Panc1 (cell line): ENCODE data around the genes FIBIN, MPPED2 and CCDC73.

GRCh38 chr11:26993922-26994473 lies at the start of gene FIBIN:
Gene FIBIN, plus strand, starts transcription at chr11:26994112.
- RRBS, 2 experiments: 14 to 21% methylated on average over 3 of the region's 23 CpGs

DNA sequence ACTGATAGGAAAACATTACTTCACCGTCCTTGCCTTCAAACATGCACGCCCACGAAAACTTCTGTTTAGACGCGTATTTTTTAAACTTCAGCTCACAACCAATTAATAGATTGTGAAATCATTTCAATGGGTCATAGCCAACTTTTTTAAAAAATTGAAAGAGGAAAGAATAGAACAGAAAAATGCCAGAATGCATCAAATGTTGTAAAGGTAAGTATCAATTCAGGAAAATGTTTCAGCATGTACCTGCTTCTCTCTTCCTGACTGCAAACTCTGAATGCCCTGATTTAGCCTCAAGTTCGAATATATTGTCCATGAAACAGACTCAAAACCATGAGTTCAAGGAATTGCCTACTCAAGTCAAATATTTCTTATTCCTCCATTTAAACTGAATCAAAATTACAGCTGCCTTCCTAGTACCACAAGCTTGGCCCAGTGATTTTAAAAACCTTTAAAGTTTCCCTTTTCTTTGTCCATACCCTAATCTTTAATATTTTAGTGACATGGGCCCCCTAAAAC lies 50.2 kb downstream of the LGR4 start:
- RRBS, 2 experiments: no CpG with 5 or more reads among the region's 6 CpGs

DNA sequence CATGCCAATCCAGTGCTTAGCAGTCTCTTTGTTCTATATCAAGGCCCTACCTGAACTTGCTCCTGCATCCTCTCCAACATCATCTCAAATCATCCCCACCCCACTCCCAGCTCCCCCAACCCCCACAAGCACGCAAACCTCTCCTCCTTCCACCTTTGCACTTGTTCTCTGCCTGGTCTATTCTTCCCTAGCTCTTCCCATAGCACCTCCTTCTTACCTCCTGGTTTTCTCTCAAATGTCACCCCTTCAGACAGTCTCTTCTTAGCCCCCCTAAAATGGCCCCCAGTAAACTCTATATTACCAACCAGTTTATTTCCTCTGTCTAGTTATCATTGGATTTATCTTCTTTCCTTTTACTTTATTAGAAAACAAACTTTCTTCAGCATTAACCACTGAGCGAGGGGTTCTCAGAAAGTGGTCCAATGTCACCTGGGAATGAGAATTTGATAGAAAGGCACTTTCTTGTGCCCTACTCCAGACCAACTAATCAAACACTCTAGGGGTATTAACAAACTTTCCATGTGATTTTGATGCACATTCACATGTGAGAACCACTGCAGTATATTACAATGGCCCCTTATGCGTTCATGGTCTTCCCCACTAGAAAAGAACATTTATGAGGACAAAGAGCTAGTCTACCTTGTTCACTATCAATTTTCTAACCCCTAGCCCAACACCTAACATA lies 41.7 kb downstream of the LGR4 start:
- RRBS, 2 experiments: no CpG with 5 or more reads among the region's 3 CpGs

DNA sequence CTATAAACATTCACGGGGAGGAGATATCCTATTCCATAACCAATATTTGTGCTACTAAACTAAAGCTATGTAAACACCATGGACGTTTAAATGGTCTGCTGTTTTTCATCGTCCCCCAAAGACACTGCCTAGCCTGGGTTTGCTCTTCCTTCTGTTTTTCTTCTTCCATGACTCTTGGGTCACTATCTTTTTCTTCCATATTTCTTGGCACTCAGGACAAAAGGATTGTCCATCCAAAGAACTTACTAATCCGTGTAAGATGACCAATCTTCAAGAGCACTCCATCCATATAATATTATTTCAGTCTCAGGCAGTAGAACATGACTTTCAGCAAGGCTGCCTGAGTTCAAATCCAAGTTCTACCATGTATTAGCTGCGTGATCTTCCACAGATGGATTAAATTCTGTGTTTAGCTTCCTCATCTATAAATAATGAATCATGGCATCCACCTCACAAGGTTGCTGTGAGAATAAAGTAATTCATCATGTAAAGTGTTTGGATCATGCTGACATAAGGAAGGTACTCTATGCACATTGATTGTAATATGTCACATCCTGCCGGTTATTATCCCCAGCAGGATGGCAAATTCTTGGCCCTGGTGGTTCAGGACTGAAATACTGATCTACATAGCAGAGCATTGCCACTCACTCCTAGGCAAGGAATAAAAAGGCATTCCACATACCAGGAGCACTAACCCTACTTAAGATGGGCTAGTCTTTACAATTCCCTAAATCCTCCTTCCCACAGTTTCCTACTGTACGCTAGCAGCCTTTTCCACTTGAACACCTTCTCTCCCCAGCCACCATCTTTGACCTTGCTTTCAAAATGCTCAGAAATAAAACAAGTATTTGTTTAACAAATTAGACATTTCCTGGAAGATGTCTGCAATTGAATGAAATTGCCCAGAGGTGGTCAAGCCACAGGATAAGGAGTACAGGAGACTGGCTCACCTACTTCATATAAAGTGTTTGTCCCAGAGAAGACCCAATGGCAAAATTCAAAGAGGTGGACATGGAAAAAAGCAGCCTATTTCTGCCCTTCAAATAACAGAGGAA lies 40.8 kb downstream of the LGR4 start:
- RRBS, 2 experiments: no CpG with 5 or more reads among the region's 7 CpGs

DNA sequence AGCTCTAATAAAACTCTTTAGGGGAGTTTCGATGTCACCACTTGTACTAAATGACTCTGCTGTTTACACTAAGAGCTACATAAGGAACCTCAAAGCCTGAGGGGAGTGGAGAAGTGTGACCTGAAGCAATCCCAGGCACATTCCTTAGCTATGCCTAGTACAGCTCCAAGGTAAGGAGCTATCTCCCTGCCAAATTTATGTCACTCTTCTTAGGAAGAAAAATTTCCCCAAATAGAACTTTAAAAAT lies 8.2 kb downstream of the LGR4 start:
- RRBS, 2 experiments: no CpG with 5 or more reads among the region's 1 CpG

DNA sequence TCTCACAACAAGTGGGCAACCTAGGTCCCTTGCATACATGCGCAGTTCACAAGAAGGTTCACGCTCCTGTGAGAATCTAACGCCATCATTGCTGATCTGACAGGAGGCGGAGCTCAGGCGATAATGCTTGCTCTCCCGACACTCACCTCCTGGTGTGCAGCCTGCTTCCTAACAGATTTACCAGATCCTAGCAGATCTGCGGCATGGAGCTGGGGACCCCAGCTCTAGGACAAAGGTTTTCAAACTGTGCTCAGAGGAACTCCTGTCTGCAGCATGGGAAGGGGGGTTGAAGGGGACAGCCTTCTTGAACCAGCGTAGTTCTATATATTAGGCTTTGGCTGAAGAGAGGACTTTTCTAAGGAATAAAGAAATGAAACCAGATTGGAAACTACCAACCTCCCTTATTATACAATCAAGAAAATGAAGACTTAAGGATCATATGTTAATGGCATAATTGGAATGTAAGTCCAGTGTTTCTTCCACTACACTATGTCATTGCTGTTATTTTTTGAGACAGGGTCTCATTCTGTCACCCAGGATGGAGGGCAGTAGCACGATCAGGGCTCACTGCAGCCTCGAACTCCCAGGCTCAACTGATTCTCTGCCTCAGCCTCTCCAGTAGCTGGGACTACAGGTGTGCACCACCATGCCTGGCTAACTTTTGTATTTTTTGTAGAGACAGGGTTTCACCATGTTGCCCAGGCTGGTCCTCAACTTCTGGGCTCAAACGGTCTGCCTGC lies 17.0 kb downstream of the LIN7C start:
- RRBS, 2 experiments: no CpG with 5 or more reads among the region's 11 CpGs

GRCh38 chr11:27514438-27514942 lies 7.9 kb upstream of the LIN7C start:
- RRBS, 2 experiments: no CpG with 5 or more reads among the region's 5 CpGs

DNA sequence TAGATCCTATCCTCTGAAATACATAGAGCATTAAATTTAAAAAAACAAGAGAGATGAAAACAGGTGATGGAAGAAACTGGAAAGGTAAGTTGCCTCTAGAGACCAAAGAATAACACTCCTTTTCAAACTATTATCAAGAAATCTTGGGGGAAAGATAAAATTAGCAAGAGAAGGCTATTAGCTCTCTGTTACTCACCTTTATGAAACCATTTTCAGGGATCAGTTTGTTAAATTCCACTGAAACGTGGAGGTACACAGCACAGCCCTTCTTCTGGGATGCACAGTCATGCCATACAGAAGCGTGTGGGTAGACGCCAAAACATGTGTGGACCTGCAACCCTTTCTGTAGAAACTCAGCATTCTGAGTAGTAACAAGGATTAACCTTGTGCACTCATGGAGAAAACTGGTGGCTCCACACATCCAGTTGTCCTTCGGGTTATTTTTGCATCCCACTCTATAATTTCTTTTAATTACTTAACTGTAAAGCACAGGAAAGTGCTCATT lies 26.3 kb downstream of the BDNF start:
- RRBS, 2 experiments: no CpG with 5 or more reads among the region's 4 CpGs

- RRBS, 2 experiments: no CpG with 5 or more reads among the region's 3 CpGs
These were observed 107.2 kb downstream of the MPPED2 start for GRCh38 chr11:30478841-30479402.

DNA sequence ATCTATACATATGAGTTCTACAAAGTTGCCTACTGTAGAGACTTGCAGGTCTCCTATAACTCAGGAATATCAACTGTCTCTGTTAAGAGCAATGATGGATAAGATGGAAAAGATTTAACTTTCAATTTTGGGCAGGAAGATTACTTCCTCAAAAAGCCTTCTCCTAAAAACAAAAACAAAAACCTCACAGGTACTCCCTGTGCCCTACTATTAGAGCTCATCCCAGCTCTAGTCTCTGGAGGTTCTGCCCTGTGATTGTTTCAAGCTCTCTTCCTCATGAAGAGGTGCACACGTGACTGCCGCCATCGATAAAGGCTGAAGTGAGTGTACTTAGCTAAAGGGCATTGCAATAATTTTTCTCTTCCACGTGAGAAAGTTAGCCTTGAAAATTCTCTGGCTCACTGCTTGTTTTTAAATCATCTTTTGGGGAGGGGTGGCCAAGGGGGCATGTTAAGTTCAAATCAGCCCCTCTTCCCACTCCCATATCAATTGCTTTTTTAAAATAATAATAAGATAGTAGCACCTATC lies 36.6 kb downstream of the MPPED2 start:
- RRBS, 2 experiments: no CpG with 5 or more reads among the region's 4 CpGs

DNA sequence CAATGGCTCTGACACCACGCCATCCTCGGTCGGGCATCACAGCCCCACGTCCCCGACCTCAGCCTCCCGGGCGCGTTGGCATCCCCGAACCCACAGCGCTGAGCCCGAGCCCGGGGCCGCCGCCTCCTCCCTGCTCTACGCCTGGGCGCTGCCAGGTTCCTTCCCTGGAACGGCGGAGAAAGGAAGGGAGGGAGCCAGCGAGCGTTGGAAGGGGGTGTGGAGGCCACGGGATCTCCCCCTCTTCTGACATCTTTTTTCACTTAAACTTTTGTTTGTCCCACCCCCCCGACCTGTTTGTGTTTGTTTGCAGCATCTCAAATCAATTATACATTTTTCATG lies 1.6 kb downstream of the MPPED2 start:
- RRBS, 2 experiments: 33% methylated on average over 11 of the region's 22 CpGs

DNA sequence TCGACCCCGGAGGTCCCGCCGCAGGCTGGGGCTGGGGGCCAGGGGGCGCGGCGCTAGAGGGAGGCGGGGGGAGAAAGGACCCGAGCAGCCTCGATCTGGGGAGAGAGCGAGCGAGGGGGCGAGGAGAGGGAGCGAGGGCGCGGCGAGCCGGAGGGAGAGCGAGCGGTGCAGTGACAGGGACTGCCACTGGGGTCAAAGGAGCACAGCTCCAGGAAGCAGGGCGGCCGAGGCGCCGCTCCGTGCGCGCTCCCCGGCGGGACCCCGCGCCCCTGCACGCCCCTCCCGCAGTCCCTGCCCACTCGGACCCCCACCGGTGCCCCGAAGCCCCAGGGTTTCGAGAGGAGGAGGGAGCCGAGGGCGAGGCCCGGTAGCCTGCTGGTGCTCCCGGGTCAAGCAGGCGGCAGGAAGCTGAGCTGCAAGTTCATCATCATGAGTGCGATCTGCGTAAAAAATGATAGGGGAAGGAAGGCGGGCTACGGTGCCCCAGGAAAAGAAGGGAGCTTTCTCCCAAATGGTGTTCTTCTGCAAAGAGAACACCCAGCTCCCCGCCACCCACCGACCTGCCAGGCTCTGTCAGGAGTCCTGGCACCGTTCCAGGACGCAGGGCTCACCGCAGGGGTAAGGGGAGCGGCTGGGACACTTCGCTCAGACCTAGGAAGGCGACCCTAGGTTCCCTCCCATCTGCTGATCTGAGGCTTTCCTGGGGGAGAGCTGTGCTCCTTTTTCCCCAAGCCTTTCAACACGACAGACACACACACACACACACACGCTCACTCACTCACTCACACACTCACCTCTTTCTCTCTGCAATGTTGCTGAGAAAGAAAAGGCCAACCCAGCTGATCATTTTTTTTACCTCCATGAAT lies at the start of gene MPPED2:
Gene MPPED2, minus strand, starts transcription at position 172 of the 866 bp plus-strand sequence.
- RRBS, 2 experiments: 2 to 4% methylated on average over 25 of the region's 56 CpGs

GRCh38 chr11:30984260-30984925 lies 385.1 kb downstream of the DCDC1 start:
- RRBS, 2 experiments: no CpG with 5 or more reads among the region's 6 CpGs

DNA sequence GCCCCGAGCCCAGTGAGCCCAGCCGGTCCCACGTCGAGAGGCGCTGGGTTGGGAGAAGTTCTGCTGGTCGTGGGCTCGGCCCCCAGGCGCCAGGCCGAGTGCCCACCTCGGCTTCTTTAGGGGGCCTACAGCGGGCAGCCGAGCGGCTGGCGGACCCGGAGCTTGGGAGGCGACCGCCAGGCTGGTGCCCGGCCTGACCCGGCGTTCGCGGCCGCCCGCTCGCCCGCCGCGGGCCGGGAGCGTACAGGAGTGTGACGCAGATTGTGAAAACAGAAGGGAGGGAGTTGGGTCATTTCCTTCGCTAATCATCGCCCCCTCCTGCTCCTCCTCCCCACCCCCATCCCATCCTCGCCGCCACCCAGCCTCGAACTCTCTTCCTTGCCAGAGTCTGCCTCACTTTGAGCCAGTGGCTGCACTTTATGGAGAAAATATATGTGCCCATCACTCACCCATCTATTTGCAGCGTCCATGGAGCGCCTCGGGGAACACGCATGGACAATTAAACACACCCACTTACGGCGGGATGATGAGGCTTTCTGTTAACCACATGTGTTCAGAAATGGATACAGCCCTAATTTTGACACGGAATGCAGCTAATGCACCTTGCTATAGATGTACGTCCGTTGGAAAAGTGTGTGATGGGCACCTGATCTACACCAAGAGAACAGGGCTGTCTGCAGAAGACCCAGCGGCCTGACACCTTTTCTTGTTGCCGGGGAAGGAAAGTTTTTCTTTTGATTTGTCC lies 16.1 kb upstream of the PAX6 start:
- RRBS, 2 experiments: 35 to 46% methylated on average over 11 of the region's 47 CpGs

- RRBS, 2 experiments: 83 to 86% methylated on average over 31 of the region's 65 CpGs
These were observed 8.5 kb downstream of the WT1 start for GRCh38 chr11:32426627-32427508.

- RRBS, 2 experiments: no CpG with 5 or more reads among the region's 19 CpGs
These were observed at the start of gene CCDC73 for GRCh38 chr11:32794270-32794779. Gene CCDC73, minus strand, starts transcription at chr11:32794662.

- RRBS, 2 experiments: no CpG with 5 or more reads among the region's 2 CpGs
These were observed 1.9 kb upstream of the DEPDC7 start for GRCh38 chr11:33013675-33014251.

GRCh38 chr11:33018745-33019442 lies 3.2 kb downstream of the DEPDC7 start:
- RRBS, 2 experiments: no CpG with 5 or more reads among the region's 7 CpGs

DNA sequence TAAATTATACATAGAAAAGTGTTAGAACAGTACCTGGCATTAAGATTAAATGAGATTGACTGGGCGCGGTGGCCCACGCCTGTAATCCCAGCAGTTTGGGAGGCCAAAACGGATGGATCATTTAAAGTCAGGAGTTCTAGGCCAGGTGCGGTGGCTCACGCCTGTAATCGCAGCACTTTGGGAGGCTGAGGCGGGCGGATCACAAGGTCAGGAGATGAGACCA lies 764 bp upstream of the CSTF3 start:
- RRBS, 2 experiments: no CpG with 5 or more reads among the region's 9 CpGs

DNA sequence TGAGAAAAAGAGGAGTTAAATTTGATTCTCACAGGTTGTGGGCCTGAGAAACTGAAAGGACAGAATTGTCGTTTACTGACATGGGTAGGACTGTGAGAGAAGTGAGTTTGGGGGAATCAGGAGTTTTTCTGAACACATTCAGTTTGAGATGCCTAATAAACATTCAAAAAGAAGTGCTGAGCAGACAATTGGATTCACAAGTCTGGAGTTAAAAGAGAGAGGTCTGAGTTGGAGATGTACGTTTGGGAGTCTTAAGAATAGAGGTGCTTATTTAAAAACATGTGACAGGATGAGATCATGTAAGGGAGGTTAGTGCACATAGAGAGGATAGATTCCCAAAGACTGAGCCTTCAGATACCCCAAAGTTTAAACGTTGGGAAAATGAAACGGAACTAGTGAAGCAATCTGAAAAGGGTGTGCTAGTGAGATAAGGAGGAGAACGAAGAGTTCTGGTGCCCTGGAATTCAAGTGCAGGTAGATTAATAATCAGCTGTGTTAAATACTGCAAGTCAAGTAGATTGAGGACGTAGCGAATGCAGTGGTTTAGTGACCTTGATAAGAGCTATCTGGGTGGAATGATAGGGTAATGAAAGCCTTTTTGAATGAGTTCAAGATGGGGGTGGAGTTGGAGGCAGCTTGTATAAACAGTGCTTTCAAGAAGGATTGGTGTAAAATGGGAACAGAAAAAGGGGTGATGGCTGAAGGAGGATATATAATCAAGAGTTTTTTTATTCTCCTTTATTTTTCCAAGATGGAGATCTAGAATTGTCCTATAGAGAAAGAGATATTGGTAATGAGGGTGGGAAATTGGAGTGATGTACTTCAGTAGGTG lies 55.0 kb upstream of the KIAA1549L start:
- RRBS, 2 experiments: no CpG with 5 or more reads among the region's 7 CpGs